ENCODE measurements around a stretch of chr3.

DNA sequence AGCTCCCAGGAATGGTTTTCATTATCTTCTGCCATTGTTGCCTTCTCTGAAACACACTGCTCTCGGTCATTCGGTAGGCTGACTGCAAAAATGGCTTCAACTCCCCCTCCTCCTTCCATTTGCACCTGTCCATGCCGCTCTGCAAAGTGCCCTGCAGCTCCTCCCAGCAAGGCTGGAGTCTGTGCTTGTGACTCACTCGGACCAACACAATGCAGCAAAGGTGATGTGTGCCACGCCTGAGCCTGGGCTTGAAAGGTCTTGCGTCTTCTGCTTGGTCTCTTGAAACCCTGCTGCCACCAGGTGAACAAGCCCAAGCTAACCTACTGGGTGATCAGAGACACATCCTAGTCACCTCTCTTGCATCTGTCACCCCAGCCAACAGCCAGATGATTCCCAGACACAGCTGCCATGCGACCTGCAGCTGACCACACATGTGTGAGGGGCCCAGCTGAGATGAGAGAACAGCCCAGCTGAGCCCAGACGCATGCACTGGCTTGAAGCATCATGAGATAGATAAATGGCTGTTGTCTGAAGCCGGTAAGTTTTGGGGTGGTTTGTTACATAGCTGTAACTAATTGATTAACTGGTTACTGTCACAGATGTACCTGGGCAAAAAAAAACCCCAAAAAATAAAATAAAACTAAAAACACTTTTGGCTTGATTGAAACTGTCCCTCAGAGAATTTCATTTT lies 71.0 kb downstream of the MGLL start:
- PRO-cap: no peak

DNA sequence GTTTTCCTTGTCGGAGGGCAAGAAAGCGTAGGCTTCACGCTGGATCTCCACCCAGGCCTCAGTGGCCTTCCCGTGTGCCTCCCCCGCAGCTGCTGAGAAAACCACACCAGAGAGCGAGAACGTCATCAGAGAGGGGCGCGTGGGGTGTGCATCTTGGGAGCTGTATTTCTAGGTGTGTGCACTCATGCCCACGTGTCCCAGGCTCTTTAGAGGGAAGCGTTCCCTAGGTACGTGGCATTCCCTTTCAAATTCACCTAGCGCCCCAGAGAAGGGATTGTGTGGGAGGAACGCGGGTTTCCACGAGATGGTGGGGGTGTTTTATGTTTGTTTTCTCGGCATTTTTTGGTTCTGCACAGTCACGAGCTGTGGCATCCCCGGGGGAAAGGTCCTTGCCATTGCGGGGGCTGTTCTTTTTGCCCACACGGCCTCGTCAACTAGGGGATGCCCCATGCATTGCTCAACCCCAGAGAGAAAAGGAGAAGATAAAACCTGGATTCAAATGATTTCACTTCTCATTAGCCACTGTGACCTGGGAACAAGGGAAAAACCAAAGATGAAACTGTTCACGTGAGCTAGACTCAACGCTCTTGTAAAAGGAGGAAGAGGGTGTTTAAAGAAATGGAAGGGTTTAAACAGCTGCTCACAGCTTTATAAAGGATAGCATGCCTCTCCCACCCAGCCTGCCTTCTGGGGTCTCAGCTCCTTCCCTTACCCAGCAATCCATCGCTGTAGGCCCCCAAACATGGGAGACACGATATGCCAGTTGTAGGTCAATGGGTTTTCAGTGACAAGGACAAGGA lies 67.4 kb downstream of the MGLL start:
- PRO-cap: unidirectional peak, plus-strand start at position 613 of the sequence

GRCh38 chr3:127766974-127767810 lies 55.1 kb downstream of the MGLL start:
- PRO-cap: no peak

GRCh38 chr3:127816675-127817467 lies 5.4 kb downstream of the MGLL start:
- PRO-cap: no peak

GRCh38 chr3:127836315-127837142 lies 14.2 kb upstream of the MGLL start:
- PRO-cap: no peak

DNA sequence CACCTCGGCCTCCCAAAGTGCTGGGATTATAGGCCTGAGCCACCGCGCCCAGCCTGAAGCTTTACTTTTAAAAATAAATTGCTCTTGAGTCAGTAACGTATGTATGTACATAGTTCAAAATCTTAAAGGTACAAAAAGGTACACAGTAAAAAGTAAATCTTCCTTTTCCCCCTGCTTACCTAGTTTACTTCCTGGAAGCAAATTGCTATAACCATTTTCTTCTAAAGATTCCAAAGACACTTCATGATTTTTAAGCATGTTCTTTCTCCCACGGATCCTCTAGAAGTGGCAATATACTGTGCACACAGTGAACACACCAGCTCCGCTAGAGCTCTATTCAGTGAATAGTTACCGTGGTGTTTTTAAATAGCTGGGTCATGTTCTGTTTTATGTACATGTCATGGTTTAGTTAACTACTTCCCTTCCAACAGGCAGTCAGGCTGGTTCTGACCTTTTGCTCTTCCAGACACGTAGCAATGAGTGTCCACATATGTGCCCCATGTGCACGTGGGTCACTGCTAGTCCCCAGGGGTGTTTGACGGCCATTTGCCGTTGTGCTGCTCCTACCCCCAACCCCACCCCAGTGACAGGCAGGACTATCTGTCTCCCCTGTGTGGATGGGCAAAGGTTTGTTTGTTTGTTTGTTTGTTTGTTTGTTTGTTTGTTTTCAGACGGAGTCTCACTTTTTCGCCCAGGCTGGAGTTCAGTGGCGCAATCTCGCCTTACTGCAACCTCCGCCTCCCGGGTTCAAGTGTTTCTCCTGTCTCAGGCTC lies 82.2 kb downstream of the EEFSEC start:
- PRO-cap: no peak

DNA sequence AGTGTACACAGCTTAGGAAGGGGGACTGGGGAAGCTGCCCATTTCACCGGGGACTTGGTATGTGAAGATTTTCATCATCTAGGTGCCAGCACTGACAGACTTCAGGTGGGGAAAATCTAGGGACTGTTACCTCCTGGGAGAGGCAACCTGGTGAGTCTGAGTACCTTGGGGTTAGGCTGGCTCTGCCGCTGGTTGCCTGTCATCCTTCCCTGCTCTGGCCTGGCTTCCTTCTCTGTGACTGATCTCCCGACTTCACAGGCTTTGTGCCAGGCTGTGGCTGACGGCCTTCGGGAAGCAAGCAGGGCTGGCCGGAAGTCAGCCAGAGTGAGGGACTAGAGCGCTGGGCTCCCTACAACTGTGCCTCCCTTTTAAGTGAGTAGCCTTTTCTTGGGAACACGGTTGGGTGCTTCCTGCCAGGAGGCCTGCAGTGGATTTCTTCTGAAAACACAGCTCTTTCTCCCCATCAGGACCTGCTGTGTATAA lies 129.4 kb downstream of the EEFSEC start:
- PRO-cap: bidirectional peak, plus-strand start at position 301 of the sequence, minus-strand start at position 234 of the sequence

GRCh38 chr3:128409911-128410565 lies 56.7 kb downstream of the DNAJB8 start:
- PRO-cap: no peak

- PRO-cap: no peak
These were observed 6.2 kb downstream of the GATA2 start for GRCh38 chr3:128486419-128487595.

DNA sequence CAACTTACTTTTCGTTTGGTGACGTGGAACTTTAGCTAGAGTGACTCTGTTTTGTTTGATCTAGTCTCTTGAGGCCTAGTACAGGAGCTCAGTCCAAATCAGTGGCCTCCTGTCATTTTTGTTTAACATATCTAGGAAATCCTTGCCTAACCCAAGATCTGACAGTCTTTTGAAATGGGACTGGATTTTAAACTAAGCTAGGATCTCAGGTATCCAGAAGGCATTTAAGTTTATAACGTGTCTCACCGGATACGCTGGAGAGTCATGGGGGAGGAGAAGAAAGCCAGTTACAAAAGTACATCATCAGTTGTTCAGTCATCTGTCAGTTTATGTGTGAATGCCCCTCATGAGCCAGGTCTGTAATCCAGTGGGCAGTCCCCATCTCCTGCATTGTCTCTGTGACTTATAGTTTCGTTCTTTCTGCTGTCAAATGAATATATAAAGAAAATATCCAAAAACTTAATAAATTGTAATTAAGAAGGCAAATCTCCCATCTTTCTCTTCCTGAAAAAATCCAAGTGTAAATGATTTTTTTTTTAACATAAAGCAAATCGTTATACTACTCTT lies 44.4 kb downstream of the RAB7A start:
- PRO-cap: no peak

DNA sequence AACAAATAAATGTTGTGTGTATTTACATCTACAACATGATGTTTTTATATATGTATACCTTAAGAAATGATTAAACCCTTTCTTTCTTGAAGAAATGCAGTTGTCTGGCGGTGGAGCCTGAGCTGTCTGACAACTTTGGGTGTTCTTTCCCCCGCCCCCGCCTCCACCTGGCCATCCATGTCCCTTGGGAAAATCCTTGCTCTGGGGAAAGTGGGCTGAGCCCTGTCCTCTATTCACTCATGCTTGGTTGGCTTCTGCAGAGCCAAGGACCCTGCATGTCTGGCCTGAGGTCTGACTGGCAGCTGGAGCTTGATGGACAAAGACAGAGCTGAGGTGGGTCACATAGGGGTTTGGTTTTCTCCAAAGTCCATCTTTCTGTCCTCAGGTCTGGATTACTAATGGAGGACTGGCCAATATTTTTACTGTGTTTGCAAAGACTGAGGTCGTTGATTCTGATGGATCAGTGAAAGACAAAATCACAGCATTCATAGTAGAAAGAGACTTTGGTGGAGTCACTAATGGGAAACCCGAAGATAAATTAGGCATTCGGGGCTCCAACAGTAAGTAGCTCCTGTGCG lies 19.6 kb downstream of the ACAD9 start:
- PRO-cap: no peak

DNA sequence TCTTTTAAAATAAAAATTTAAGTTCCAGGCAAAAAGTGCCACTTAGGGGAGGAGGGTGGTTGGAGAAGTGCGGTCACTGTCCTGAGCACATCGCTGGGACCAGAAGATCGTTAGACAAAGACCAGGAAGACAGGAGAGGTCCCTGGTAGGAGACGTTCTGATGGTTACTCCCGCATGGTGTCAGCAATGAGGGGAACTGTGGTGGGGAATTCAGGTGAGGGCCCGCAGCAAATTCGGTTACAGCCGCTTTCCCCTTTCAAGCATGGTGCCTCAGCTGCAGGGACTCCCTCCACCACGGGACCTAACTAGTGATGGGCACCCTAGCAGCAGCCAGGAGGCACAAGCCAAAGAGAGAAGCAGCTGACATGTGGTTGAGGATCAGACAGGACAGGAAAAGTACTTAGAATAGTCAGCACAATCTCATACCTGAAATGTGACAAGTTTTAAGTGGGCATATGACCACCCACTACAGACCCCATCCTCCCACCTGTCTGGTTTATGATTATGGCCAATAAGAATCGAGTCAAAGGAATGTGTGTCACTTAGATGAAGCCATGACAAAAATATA lies 1.1 kb upstream of the ISY1 start:
- PRO-cap: no peak

GRCh38 chr3:129250036-129250277 lies 551 bp downstream of the COPG1 start:
- PRO-cap: no peak

- PRO-cap: no peak
These were observed 855 bp downstream of the HMCES start for GRCh38 chr3:129279344-129280105.

DNA sequence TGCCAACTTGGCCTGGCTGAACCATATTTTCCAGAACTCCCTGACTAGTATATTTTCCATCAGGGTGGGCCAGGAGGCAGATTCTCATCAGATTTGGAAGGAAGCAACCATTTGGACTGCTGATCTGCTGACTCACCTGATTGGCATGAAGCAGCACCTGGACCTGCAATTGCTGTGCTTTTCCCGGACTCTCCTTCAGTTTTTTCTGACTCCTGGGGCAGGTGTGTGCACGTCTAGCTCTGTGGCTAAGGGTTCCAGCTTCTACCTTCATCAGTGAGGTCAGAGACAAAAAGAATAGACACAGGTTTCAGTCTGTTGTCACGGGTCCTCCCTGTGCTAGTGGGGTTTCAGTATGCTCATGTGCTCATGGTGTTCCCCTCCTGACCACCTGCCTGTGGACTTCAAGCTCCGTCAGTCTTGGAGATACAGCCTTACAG lies 6.0 kb downstream of the H1-10 start:
- PRO-cap: no peak

GRCh38 chr3:129311892-129312457 lies 4.1 kb downstream of the H1-10 start:
- PRO-cap: no peak

DNA sequence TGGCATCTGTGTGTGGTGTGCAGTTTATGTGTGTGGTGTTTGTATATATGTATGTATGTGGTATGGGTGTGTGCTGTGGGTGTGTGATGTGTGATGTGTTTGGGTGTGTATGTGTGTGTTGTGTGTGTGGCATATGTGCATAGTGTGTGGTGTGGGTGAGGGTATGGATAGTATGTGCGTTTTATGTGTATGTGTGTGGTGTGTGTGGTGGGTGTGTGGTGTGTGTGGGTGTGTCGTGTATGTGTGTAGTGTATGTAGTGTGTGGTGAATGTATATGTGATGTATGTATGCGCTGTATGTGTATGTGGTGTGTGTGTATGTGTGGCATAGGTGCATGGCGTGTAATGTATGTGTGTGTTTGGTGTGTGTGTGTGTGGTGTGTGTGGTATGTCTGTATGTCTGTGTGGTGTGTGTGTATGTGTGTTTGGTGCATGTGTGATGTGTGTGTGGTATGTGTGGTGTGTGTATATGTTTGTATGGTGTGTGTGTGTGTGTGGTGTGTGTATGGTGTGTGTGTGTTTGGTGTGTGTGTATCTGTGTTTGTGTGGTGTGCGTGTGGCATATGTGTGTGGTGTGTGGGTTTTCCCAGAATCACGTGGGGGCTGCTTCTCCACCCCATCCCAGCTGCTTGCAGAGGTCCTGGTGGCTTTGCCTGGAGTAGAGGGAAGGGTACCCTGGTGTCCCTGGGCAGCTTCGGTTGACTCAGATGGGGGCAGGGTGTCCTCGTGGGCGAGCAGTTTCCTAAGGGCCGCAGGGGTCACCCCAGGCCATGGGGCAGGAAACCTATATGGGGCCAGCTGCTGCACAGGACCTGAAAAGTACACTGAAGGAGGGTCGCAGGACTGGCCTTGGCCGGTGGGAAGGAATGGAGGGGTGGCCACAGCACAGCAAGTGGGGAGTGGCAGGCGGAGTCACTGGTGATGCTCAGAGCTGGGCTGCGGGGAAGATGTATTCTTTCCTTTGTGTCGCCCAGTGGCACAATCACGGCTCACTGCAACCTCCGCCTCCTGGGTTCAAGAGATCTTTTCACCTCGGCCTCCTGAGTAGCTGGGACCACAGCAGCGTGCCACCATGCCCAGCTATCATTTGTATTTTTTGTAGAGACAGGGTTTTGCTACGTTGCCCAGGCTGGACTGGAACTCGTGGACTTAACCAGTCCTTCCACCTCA lies 54.7 kb upstream of the H1-10 start:
- PRO-cap: no peak

- PRO-cap: no peak
These were observed 1.1 kb upstream of the EFCAB12 start for GRCh38 chr3:129429505-129429871.

- PRO-cap: no peak
These were observed 13.7 kb downstream of the H1-8 start for GRCh38 chr3:129556689-129556968.

DNA sequence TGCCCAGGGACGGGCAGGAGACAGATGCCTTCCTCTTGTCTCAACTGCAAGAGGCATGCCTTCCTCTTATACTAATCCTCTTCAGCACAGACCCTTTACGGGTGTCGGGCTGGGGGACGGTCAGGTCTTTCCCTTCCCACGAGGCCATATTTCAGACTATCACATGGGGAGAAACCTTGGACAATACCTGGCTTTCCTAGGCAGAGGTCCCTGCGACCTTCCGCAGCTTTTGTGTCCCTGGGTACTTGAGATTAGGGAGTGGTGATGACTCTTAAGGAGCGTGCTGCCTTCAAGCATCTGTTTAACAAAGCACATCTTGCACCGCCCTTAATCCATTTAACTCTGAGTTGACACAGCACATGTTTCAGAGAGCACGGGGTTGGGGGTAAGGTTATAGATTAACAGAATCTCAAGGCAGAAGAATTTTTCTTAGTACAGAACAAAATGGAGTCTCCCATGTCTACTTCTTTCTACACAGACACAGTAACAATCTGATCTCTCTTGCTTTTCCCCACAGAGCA lies 35.1 kb upstream of the PLXND1 start:
- PRO-cap: no peak

Measured in bile duct (tissue), 1 donor.